ENCODE measurements around a stretch of chr19.

GRCh38 chr19:33332132-33332728 is 29.9 kb upstream of the CEBPA start:
- PRO-cap: no peak

GRCh38 chr19:33374943-33375546 is 1.5 kb downstream of the CEBPG start:
- PRO-cap: no peak

DNA sequence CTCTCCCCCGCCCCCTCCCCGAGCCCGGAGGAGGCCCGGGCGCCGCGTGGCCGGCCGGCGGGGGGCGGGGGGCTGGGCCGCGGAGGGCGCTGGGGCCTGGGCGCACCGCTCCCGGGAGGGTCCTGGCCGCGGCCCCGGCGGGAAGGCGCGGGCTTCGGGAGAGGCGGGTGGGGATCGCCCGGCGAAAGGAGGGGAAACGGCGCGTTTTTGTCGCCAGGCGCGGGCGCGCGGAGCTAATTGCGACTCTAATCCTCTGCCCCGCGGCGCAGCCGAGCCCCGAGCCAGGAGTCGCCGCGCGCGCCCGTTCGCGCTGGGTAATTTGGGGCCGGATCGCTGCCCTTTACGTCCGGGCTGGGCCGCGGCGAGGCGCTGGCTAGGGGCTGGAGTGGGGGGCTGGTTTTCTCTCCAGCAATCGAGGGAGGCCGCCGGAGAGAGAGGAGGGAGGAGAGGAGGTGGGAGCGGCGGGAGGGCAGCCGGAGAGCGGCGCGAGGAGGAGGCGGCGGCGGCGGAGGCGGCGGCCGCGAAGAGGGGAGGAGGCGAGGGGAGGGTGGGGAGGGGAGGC is 377 bp upstream of the KCTD15 start:
- PRO-cap: bidirectional peak, plus-strand start at position 123 of the sequence, minus-strand start outside the sequence; bidirectional peak, plus-strand start at position 284 of the sequence, minus-strand start at position 312 of the sequence; bidirectional peak, plus-strand start outside the sequence, minus-strand start at position 482 of the sequence

- PRO-cap: no peak
These were observed 82.2 kb downstream of the KCTD15 start for GRCh38 chr19:33878915-33879270.

GRCh38 chr19:34221473-34221768 is 32.9 kb upstream of the GARRE1 start:
- PRO-cap: no peak

DNA sequence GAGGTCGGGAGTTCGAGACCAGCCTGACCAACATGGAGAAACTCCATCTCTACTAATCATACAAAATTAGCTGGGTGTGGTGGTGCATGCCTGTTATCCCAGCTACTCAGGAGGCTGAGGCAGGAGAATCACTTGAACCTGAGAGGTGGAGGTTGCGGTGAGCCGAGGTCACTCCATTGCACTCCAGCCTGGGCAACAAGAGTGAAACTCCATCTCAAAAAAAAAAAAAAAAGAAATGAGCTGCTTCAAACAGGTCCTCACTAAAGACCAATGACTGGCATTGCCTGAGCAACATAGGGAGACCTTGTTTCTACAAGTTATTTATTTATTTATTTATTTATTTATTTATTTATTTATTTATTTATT is 19.8 kb upstream of the GARRE1 start:
- PRO-cap: no peak

DNA sequence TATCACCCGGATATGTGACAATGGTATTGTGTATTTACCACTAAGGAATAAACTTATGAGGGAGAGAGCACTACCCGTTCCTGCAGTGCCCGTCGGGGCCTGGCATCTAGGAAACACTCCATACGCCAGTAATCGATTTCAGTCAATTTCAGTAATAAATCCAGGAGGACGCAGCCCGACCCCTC is 317 bp upstream of the GARRE1 start:
- PRO-cap: no peak

GRCh38 chr19:34269682-34270710 is 15.6 kb downstream of the GARRE1 start:
- PRO-cap: no peak

DNA sequence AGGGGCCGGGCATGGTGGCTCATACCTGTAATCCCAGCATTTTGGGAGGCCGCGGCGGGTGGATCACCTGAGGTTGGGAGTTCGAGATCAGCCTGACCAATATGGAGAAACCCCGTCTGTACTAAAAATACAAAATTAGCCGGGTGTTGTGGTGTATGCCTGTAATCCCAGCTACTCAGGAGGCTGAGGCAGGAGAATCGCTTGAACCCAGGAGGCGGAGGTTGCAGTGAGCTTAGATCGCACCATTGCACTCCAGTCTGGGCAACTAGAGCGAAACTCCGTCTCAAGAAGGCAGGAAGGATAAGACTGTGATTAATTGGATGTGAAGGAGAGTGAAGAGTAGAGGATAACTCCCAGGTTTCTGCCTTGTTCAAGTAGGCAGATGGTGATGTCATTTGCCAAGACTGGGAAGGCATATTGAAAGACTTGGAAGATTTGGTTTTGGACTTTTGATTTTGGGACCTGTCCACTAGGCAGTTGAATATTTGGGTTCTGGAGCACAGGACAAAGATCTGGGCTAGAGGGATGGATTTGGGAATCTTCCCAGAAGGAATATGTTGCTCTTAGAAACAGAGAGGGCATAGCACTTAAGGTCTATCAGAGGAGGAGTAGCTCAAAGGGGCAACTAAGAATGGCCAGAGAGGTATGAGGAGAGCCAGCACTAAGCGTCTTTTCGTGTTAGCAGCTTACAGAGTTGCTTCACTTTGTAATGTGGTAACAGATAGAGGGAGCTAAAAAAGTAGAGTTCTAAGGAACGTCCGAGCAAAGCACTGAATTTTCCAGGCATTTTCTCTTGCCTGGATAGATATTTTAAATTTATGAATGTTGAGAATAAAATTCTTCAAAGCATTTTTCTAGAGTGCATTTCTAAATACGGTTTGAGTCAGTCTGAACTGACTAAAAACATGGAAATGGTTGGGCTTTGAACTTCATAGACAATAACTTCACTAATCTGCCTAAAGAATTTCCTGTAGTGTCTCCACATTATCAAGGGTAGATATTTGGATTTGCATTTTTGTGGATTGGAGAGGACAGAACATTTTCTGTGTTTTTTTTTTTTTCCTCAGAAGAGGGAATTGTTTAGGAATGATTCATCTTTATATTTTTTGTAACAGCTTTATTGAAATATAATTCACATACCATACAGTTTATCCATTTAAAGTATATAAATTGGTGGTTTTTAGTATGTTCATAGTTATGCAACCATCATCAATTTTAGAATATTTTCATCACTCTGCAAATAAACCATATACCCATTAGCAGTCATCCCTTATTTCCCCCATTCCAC is 20.2 kb downstream of the GARRE1 start:
- PRO-cap: no peak

- PRO-cap: no peak
These were observed 44.8 kb downstream of the GARRE1 start for GRCh38 chr19:34299121-34299587.

- PRO-cap: bidirectional peak, plus-strand start at chr19:34365774, minus-strand start at chr19:34365777
These were observed 644 bp downstream of the GPI start for GRCh38 chr19:34365495-34366185.

DNA sequence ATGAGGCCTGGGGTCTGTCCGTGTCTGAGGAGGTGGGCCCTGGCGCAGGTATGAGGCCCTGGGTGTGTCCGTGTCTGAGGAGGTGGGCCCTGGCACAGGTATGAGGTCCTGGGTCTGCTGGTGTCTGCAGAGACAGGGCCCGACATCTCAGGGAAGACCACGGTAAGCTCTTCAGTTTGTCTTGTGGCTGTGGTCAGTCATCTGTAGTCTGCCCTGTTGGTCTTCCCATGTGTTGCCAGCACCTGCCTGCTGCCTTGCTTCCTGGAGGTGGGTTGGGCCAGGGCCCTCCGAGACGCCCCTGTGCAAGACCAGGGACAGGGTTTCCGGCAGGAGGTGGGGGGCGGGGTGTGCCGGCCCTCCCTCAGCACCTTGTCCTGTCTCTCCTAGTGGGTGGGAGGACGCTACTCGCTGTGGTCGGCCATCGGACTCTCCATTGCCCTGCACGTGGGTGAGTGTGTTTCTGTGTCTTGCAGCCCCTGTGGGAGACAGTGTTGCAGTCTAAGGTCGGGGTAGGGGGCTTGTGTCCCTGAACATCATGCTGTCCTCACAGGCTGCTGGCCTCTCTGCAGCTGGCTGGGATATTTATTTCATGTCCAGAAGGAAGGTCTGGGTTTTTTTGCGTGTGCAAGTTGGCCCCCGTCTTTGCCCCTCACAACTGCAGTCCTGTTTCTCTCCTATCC is 11.2 kb upstream of the PDCD2L start:
- PRO-cap: no peak

- PRO-cap: no peak
These were observed 19.9 kb downstream of the WTIP start for GRCh38 chr19:34501192-34502186.

DNA sequence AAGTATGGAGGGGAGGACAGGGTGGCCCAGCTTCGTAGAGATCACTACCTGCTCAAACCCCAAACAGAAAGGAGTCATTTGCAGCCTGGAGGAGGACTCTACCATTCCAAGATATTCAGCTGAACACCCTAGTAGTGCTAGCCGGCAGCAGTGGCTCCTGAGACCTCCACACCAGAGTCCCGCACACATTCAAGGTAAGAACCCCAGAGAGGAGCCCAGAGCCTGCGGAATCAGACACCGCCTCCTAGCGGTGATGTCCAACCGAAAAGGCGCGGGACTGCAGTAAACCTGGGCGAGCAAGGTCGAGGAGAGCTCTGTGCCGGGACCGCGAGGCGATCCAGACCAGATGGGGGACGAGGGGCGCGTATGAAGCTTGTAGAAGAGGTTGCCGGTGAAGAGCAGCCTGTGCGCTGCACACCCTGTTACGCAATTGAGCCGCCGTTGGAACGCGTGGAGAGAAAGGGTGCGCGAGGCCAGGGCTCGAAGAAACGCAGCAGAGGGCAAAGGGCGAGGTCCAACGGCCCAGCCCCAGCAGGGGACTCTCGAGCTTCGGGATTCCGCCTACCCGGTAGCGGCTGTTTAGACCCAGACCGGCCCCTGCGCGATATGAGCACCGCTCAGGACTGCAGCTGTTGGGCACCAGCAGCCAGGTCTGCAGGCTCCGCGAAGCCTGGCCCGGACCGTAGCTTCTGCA is 65.7 kb upstream of the ZNF599 start:
- PRO-cap: no peak

GRCh38 chr19:34904774-34905942 is 21.5 kb upstream of the ZNF30 start:
- PRO-cap: no peak

DNA sequence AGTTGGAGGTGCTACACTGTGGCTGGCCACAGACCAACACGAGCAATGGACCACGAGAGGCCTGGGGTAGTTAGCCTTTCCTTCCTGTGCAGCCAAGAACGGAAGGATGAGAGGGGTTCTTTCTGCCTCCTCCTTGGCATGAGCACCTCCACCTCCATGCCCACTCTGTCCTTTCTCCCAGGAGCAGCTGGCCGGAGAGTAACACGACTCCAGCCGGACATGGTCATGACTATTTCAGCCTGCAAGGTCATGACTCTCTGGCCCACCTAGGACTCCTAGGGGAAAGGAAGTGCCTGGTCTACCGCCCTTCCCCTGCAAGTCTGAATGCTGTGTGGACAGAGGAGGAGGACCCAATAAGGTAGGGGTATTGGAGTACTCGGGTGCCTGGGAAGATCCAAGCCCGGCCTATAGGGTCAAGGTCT is 5.6 kb upstream of the GRAMD1A start:
- PRO-cap: no peak

DNA sequence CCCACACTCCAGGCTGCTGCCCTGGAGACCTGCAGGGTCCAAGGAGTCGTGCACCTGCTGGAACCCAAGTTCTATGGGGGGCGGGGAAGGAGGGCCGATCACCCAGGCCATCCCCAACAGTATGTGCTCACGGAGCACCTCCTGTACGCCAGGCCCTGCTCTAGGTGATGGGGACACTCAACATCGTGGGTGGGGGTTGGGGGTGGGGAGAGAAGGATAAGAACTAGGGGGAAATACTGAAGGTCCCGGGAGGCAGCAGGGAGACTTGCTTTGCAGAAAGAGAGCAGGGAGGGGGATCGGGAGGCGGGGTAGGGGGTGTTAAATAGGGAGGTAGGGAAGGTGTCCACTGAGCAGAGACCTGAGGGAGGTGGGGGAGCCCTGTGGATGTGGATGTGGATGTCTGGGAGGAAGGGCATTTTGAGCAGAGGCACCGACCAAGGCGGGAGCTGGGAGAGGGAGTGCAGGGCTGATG is 4.9 kb downstream of the GRAMD1A start:
- PRO-cap: no peak

GRCh38 chr19:35008697-35009315 is 8.7 kb downstream of the GRAMD1A start:
- PRO-cap: no peak

DNA sequence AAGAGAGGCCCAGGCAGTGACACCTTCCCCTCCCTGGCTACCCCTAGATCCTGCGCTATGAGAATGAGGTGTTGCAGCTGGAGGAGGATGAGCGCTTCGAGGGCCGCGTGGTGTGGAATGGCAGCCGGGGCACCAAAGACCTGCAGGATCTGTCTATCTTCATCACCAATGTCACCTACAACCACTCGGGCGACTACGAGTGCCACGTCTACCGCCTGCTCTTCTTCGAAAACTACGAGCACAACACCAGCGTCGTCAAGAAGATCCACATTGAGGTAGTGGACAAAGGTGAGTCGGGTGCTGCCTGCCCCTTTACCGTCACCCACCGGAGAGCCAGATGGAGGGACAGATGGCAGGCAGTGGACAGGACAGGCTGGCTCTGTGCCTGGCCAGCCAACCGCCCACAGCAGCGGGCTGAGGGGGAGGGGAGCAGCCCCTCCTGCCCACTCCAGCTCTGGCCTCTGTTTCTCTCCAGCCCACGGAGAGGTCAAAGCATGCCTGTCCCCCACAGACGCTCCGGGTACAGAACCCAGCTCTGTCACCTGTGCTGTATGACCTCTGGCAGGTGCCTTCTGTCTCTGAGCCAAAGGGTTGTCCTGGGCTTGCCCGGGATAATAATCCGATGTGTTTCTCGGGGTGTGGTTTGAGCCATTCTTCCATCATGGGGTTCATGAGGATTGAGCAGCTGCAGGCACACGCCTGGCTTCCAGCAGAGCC is 3.3 kb downstream of the SCN1B start:
- PRO-cap: no peak

DNA sequence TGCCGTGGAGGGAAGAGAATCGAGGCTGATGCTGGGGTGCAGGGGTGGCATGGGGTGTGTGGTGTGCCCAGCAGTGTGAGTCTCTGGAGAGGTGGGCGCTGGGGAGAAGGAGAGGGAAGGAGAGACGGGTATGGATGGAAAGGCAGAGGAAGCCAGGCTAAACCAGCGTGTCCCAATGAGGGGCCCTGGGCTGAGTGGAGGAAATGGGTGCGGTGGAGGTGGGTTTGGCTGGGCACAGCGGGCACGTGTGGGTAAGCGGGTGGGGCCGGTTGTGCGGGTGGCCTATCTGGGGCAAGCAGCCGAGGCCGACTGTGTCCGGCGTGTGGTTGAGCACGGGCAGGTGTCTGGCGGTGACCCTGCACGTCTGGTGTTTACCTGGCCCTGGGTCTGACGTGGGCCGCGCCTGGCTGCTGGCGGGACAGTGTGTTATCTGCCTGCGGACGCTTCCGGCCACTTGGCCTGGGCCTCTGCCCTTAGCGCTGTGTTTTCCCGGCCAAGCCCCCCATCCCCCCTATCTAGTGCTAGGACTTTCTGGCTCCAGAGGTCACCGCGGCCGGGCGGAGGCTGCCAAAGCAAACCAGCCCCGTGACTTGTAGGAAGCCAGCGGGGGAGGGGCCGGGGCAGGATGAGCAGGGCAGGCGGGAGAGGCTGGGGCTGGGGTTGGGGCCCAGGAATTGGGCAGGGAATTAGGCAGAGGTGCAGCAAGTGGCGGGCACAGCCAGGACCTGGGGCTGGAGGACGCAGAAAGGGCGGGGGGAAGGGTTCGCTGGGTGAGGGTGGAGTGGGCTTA is 687 bp upstream of the HPN start:
- PRO-cap: bidirectional peak, plus-strand start at position 670 of the sequence, minus-strand start at position 566 of the sequence